ENCODE measurements around a stretch of chr7.

DNA sequence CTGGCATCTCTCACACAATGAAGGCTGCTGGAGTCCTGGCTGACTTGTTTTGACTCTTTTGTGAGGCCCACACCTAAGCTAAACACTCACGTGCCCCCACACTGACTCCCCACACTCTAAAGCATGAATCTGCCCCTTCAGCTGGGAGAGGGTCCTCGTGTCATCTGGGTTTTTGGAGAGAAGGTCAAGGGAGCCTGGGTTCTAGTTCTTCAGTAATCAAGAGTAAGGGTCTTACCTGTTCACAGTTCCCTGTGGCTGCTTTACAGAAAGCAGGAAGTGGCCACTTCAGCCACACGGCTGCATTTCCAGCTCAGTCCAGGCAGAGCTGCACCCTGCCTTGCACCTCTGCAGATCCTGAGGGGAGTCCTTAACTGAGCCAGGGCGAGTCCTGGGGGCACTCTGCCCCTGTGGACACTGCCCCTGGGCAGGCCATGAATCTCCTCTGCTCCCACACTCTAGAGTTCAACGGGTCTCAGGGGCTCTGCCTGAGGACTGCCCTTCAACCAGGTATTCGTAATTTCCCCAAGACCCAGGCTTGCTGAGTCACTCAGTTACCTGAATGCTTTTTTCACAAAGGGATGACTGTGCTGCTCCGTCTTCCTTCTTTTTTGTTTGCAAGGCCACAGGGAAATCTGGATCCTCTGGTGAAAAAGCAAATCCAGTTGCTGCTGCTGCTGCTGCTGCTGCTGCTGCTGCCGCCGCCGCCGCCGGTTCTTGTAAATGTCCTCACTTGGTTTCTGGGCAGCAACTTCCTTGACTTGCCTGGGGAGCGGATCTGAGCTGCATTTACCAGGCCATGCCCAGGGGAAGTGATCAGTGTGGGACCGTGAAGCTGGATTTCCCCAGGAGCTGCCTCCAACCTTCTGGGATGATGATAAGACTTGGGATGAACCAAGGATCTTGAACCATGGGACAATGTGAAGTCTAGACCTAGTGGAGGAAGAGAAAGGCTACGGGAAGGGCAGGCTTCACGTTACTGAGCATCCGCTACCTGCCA lies 157.3 kb upstream of the FAM20C start:
- RAMPAGE, long total RNA = no peak
- RRBS = no CpG with 5 or more reads among the region's 17 CpGs

DNA sequence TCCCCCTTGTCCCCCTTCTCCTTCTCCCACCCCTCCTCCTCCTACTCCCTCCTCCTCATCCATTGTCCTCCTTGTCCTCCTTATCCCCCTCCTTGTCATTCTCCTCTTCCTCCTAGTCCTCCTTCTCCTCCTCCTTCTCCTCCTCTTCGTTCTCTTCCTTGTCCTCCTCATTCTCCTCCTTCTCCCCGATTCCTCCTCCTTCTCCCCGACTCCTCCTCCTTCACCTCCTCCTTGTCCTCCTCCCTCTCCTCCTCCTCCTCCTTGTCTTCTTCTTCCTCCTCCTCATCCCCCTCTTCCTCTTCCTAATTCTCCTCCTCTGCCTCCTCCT lies 115.7 kb upstream of the FAM20C start:
- RAMPAGE, long total RNA = no peak
- RRBS = no CpG with 5 or more reads among the region's 3 CpGs

GRCh38 chr7:159941-160270 lies 32.5 kb upstream of the FAM20C start:
- RAMPAGE, long total RNA = no peak
- RRBS = 89% methylated on average over 4 of the region's 19 CpGs

- RAMPAGE, long total RNA = no peak
- RRBS = 1% methylated on average over 14 of the region's 53 CpGs
Measured at GRCh38 chr7:193412-193860, 1.1 kb downstream of the FAM20C start.

DNA sequence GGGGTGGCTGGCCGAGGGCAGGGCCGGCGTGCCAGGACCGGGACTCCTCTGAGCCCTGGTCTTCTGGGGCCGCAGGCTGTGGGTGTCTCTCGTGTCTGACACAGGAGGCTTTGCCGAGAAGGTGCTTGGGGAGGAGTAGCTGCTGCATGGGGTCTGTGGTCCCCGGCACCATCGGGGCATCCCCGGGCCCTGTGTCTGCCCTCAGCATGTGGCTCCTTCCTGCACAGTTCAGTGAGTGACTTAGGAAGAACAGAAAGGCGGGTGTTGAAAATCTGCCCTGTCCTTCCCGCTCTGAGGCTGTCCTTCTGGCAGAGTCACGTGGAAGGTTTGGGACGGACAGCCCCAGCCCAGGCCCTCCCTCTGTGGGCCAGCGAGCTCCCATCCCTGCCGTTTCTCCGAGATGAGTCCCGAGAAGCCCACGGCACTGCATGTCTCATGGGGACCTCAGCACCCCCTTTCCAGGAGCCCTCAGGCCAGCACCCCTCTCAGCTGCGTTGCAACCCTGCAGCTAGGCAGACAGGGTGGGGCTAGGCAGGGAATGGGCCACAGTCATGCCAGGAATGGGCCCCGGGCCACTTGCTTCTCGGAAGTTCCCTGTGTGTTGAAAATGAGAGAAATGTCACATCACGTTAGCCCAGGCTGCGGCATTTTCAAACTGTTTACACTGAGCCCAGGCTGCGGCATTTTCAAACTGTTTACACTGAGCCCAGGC lies 42.2 kb downstream of the FAM20C start:
- RAMPAGE, long total RNA = no peak
- RRBS = no CpG with 5 or more reads among the region's 25 CpGs

DNA sequence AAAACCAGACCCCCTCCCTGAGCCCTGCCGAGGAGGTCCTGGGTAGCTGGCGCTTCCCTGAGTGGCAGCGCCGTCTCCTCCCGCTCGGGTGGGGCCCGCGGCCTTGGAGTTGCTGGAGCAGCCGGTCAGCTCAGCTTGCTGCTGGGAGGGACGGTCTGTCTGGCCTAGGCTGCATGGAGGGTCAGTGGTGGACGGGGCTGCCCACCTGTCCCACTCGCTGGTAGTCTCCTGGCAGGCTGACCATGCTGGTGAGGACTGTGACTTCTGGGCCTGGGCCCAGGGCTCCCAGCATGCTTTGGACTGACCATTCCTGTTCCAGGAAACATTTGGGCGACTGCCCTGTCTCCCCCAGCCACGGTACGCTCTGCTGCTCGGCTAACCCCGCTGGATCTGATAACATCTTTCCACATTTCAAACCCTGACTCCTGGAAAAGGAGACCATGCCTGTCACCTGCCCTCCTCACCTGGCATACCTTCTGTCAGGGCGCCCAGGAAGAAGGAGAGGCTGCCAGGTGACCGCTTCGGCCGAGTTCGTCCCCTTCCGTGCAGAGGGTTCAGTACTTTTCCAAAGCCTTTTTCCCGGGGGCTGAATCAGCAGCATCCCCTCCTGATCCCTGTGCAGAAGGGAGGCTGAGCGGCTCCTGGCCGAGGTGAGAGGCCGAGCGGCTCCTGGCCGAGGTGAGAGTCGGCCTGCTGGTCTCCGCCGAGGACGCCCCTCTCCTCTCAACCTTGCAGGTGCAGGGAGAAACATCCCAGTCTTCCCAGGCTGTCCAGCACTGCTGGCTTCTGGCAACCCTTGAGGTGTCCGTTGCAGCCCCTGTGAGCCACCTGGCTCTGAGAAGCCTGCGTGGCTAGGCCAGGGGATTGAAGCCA lies 43.4 kb downstream of the FAM20C start:
- RAMPAGE, long total RNA = no peak
- RRBS = no CpG with 5 or more reads among the region's 35 CpGs

GRCh38 chr7:240036-241290 lies 48.1 kb downstream of the FAM20C start:
- RAMPAGE, long total RNA = no peak
- RRBS = no CpG with 5 or more reads among the region's 14 CpGs

GRCh38 chr7:244356-245069 lies 45.5 kb upstream of the FOXL3 start:
- RAMPAGE, long total RNA = no peak
- RRBS = no CpG with 5 or more reads among the region's 27 CpGs

GRCh38 chr7:262215-263407 lies 27.4 kb upstream of the FOXL3 start:
- RAMPAGE, long total RNA = no peak
- RRBS = no CpG with 5 or more reads among the region's 45 CpGs

DNA sequence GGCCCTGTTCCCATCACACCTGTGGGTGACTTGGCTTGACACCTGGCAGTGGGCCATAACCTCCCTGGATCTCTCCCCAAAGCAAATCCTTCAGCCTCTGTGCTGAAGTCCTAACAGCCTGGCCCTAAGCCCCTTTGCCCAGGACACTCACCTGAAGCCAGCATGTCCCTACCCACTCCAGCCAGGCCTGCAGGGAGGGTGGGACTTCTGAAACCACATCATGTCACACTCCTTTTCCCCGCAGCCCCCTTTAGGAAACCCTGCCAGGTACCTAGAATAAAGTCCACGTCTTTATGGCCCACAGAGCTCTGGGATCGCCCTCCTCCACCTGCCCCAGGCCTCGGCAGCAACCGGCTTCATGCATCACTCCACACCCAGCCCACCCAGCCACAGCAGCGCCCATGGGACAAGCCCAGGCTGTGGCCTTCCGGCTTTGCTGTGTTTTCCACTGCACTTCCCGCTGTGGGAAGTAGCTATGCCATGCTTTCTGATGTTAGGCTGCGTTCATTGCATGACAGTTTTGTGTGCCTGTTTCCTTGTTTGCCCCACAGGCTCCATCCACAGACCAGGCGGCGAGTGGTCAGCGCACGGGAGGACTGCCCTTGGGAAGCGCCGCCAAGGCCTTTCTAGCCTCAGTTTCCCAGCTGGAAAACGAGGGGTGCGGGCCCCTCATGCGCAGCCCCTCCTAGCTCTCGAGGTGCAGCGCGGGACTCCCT lies 31.5 kb downstream of the FOXL3 start:
- RAMPAGE, long total RNA = no peak
- RRBS = 83% methylated on average over 3 of the region's 21 CpGs

GRCh38 chr7:326721-327299 lies 36.8 kb downstream of the FOXL3 start:
- RAMPAGE, long total RNA = no peak
- RRBS = no CpG with 5 or more reads among the region's 8 CpGs

- RAMPAGE, long total RNA = no peak
- RRBS = 90% methylated on average over 6 of the region's 16 CpGs
Measured at GRCh38 chr7:353691-353916, 63.6 kb downstream of the FOXL3 start.

DNA sequence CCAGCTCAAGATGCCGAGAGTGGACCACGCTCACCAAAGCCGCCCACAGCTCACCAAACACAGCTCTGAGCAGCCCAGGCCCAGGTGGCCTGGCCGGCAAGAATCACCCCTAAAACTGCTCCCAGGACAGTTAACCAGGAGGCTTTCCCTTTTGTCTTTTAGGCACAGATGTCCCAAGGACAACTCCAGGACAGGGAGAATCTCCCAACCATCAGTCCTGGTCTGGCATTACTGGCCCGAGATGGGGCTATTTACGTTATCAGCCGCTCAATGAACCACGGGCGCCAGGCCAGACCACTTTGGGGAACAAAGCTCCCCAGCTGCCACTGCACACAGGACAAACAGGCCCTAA lies 5.2 kb downstream of the PDGFA start:
- RAMPAGE, long total RNA = no peak
- RRBS = no CpG with 5 or more reads among the region's 9 CpGs

GRCh38 chr7:514793-515549 lies 4.7 kb downstream of the PDGFA start:
- RAMPAGE, long total RNA = no peak
- RRBS = 62% methylated on average over 5 of the region's 20 CpGs

DNA sequence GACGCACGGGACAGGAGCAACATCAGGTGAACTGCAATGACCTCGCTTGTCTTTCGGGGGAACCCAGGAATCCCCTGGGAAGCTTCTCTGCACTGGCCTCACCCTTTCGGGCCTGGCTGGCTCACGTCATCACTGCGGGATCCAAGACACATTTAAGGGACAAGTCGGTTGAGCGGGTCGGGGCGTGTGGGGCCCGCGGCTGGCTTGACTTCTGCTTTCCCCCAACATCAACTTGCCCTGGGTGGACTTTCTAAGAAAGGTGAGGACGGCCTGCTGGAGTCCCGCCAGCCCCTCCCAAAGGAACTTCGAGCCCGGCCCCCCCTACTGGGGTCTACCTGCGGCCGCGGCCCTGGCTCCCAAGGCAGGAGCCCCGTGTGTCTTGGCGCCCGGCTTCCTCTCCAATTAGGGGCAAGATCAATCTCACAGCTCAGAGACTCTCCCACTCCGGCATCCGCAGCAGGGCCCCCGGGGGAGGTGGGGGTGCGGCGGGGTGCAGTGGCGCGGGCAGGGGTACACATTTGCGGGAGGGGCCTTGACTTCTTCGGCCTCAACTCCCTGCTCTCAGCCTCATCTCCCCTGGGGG lies 29.9 kb upstream of the PDGFA start:
- RAMPAGE, long total RNA = no peak
- RRBS = 70% methylated on average over 4 of the region's 32 CpGs

DNA sequence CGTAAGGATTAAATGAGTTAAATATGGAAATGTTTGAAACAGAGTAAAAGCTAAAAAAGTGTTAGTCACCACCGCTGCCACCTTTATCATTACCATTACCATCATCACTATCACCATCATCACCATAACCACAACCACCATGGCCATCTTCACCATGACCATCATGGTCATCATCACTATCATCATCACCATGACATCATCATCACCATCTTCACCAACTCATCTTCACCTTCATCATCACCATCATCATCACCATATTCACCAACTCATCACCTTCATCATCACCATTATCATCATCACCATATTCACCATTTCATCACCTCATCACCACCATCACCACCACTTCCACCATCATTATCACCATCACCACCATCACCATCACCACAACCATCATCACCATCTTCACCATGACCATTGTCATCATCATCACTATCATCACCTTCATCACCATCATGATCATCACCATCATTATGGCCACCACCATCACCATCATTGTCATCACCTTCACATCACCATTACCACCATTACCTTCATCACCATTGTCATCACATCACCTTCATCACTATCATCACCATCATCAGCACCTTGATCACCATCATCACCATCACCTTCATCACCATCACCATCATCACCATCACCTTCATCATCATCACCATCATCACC lies 46.5 kb upstream of the PDGFA start:
- RAMPAGE, long total RNA = no peak
- RRBS = no CpG with 5 or more reads among the region's 2 CpGs

DNA sequence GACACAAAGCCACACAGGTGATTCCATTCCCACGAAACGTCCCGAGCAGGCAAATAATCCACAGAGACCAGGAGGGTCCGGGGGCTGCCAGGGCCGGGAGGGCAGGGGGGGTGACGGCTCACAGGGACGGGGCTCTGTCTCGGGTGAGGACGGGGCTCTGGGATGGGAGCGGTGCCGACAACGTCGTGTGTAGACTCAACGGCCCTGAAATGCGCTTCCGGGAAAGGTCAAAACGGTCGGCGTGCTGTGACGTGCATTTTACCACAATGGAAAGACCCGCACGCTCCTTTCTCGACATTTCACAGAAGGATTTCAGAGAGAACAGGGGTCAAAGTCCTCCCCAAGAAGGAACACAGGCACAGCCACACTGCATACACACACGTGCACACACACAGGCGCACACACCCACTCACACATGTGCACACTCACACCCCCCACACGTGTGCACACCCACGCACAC lies 63.3 kb upstream of the PDGFA start:
- RAMPAGE, long total RNA = no peak
- RRBS = no CpG with 5 or more reads among the region's 27 CpGs

GRCh38 chr7:607843-608366 lies 88.3 kb upstream of the PDGFA start:
- RAMPAGE, long total RNA = no peak
- RRBS = no CpG with 5 or more reads among the region's 16 CpGs

DNA sequence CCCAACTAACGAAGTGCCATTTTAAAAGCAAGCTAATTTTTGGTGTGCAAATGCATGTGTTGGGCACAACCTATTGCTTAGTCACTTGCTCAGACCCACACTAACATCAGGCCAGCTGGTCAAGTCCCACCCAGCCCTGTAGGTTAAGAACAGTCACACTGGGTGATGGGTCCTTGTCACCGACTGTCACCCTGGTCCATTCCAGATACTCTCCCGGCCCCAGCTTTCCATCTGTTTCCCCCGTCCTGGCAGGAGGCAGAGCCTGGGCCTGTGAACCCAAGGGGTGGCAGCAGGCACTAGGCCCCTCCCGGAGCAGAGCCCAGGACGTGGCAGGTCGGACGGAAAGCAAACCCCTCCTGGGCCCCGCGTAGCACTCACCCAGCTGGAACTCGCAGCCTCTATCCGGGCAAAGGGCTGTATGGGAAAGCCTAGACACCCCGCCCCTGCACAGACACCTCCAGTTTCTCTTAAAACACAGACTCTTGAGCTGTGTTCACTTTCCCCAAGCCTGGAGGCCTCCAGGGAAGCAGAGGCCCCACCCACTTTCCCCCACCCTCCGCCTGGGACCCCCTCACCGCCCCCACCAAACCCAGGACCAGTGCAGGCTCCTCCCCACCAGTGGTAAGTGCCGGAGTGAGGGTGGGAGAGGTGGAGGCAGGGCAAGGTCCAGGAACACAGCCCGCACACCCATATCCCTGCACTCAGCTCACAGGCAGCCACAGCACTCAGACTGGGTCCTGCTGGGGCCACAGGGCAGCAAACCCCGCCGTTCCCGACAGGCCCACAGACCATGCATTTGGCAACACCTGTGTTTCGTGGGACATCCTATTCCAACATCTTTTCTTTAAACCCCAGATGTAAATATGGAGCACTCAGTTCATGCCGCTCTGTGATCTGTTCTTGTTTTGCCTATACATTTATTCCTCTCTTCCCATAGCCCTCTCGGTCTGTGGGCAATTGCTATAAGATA lies 98.1 kb upstream of the PDGFA start:
- RAMPAGE, long total RNA = no peak
- RRBS = 79% methylated on average over 8 of the region's 23 CpGs

- RAMPAGE, long total RNA = no peak
- RRBS = 3% methylated on average over 16 of the region's 48 CpGs
Measured at GRCh38 chr7:711783-712335, 14.6 kb upstream of the DNAAF5 start.

All from epithelial cell of alveolus of lung (primary cell).